SK-N-DZ (cell line): ENCODE results near the gene CCDC14.

RAMPAGE:
- cytosol, long total RNA: no peak
- nucleus, long total RNA: no peak
Observed at GRCh38 chr3:123798485-123798904, 85.6 kb downstream of the MYLK start.

DNA sequence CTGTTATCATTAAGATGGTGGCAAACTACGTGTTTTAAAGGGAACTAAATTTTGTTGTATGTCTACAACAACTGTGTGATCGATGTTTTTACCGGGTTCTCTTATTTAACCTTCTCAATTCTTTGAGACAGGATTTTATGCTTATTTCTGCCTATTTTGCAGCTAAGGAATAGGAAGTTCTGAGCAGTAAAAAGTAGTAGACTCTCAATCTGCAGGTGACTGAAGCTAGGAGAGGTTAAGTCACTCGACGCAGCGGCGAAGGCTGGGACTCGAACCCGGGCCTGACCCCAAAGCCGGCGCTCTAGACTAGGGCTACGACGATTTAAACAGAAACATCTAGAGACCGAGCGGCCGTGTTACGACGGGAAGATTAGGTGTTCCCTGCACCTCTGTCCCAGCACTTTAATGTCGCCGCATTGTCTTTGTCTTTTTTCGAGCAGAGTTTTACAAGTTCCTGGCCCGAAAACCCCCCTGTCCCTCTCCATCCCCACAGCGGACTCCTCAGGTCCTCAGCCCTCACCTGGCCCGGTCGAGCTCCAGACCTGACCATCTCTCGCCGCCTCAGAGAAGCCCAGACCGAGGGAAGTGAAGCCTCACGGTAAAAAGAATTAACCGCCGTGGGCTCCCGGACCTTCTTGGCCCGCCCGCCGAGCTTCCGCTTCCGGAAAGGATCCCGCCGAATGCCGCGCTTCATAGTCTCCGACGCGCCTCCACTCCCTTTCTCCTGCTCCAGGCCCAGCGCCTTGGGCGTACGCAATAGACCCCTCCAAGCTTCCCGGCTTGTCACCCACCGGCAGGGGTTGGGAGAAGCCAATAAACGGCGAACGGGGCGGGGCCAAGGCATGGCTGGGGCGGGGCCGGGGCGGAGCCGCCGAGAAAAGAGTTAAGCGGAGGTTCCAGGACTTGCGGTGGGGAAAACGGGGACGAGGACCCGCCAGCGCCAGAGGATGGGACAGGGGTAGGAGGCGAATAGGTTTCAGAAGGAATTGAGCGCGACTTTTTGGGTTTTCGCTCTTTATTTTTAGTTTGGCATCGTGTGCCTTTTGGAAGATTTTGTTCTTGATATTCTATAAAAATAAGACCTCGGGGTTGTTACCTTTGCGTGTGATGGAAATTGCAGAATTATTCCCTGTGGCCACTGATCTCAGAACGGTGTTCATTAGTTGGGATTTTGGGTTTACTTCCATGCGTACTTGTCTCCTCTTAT lies at the start of gene CCDC14:
TSS of gene CCDC14 (minus strand) at position 606 of the 1,207 bp plus-strand sequence.
RAMPAGE:
- cytosol, long total RNA: no peak
- nucleus, long total RNA: start-site peak on the minus strand centred at position 611 of the sequence, 77 bp wide, 2,016 and 339 reads in 2 replicates

RAMPAGE:
- cytosol, long total RNA: no peak
- nucleus, long total RNA: no peak
Observed at GRCh38 chr3:124599672-124600468, 130.4 kb upstream of the UMPS start.

RAMPAGE:
- cytosol, long total RNA: no peak
- nucleus, long total RNA: no peak
Observed at GRCh38 chr3:124632175-124632897, 97.9 kb upstream of the UMPS start.

DNA sequence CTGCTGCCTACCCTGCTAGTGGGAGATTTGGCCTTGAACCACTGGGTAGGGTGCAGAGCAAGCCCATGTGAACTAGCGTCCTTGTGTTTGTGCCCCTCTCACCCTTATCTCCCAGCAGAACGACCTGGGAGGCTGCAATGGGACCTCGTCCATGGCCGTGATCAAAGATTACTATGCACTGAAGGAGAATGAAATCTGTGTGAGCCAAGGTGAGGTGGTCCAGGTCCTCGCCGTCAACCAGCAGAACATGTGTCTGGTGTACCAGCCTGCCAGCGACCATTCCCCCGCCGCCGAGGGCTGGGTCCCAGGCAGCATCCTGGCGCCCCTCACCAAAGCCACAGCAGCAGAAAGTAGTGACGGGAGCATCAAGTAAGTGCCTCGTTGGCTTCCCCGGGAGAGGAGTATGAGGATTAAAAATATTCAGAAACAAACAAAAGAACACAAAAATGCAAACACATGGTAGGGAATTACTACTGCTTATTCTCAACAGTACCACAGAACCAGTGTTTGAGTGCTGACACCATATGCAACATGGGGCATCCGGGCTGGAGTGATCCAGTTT lies 55.9 kb upstream of the UMPS start:
RAMPAGE:
- cytosol, long total RNA: no peak
- nucleus, long total RNA: no peak

DNA sequence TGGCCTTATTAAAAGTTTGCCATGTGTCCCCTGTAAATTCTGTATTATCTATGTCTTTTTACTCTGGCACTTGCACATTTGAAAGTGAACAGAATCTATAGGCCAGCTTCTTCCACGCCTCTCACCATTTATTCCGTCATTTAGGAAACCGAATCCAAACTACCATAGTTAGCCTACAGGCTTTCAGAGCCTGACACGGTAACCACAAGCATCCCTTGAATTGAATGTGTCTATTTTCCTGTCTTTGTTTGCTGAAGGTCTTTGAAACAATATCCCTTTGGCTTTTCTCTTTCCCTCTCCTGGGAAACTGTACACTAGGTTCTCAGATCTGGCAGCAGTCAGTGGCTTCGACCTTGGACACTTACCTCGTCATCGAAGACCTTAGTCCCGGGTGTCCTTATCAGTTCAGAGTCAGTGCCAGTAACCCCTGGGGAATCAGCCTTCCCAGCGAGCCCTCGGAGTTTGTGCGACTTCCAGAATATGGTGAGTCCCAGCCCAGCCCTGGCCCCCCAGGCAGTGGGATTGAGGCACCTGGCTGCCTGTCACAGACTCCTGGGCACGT lies 30.6 kb upstream of the UMPS start:
RAMPAGE:
- cytosol, long total RNA: no peak
- nucleus, long total RNA: no peak

DNA sequence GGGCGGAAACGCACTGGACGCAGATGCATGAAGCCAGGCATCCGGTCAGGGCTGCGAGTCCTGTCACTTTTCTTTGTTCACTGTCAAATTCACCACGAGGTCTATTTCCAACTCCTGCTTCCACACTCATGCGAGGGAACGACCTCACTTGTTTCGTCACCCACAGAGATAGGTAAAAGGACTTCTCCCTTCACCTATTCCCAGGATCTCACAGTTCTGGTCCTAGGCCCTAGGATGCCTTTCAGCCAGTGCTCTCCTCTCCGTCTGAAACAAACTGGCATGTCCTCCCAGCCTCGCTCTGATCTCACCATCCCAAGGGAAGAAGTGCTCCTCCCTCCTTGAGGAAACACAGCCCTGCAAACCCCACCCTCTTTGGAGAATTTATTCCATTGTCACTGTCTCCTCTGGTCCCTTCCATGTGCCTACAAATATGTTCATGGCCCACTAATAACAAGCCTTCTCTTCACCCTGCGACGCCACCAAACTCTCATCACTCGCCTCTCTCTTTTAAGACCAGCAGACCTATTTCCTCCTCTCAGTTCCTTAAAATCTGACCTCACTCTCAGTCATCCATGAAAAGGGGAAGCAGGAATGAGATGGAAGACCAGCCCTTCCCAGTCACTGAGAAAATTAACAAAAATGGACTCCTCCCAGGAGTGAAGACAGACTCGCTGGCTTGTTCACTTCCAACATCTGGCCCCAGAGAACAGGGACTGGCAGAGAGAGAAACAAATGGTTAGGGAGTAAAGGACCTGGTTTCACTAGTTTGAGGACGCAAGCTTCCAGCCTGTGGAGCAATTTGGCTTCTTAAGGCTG lies 57.6 kb downstream of the ITGB5 start:
RAMPAGE:
- cytosol, long total RNA: no peak
- nucleus, long total RNA: no peak

DNA sequence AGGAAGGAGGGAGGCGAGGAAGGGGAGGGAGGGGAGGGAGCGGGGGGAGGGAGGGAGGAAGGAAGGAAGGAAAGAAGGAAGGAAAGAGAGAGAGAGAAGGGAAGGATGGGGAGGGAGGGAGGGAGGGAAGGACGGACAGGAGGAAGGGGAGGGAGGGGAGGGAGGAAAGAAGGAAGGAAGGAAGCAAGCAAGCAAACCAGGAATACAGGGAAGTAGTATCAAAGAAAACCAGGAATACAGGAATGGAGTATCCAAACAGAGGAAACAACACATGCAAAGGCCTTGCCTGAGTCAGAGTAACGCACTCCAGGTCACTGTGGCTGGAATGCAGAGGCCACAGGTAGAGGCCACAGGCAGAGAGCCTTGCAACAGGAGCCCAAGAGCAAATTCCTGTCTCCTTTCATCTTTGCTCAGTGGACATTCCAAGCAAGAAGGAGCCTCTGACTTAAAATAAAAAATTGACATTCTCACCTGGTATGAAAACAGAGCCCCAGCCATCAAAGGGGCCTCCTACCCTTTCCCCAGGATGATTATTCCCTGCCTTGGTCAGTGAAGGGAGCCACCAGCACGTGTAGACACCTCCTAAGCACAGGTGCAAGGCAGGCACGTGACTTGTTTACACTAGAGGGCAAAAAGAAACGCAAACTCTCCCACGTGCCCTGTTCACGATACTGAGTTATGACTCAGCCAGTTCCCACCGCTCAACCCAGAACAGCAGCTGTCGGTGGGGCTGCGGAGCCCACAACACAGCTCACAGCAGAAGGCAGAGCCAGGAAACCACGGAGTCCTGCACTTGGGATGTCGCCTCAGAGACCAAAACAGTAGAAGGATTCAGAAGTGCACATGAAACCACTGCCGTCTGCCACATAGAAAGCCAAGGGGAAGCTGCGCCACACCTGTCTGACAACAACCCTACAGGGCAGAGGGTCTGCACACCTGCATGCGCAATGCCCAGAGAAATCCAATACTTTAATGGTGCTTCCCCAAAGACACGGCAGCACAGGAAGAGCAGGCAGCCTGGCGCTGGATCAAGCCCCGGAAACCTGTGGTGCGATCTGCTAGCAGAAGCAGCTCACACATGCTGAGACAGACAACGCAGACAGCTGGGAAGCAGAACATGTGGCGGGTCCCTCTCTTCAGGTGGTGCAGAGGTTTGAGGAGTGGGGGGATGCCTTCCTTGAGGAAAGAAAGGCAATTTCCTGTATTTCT lies 52.2 kb downstream of the ITGB5 start:
RAMPAGE:
- cytosol, long total RNA: no peak
- nucleus, long total RNA: no peak

DNA sequence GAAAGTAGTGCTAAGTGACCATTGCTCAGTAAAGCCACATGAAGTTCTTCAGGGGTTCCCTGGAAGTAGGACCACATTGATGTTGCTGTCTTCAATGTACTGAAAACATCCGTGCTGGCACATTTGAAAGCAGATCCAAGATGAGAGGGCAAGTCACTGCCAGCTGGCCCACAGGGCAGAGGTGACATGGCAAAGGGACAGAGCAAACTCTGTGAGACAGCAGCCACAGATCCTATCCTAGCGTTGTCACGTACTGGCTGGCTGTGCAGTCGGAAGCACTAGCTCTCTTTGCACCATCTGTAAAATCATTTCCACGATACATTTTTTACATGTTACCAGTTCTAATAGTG lies 13.8 kb downstream of the MUC13 start:
RAMPAGE:
- cytosol, long total RNA: no peak
- nucleus, long total RNA: no peak

DNA sequence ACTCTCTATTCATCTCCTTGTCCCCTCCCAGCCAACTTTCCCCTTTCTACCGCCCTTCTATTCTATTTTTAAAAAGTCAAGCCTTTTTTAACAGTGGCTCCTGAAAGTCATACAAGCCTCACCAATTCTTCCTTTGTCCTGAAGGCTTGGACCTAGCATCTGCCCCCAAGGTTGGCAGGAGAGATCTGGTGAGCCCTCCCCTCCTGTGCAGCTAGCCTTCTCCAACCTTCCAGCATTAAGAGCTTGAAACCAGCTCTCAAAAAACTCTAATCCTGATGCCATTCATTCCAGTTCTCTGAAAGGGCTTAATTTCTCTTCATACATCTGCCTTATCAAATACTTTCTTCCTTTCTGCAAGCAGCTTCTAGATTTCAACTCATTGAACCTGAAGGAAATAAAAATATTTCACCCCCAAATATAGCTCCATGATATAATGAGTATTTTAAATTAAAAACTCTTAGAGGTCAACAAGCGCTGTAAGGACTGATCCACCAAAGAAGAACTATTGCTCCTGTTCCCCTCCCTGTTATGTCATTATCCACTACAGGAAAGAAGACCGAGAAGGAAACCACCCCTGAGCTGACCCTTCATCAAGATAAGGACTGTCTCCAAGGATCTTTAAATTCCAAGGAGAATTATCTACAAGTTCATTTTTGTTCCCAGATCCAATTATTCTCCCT lies 1.5 kb downstream of the MUC13 start:
RAMPAGE:
- cytosol, long total RNA: no peak
- nucleus, long total RNA: no peak

DNA sequence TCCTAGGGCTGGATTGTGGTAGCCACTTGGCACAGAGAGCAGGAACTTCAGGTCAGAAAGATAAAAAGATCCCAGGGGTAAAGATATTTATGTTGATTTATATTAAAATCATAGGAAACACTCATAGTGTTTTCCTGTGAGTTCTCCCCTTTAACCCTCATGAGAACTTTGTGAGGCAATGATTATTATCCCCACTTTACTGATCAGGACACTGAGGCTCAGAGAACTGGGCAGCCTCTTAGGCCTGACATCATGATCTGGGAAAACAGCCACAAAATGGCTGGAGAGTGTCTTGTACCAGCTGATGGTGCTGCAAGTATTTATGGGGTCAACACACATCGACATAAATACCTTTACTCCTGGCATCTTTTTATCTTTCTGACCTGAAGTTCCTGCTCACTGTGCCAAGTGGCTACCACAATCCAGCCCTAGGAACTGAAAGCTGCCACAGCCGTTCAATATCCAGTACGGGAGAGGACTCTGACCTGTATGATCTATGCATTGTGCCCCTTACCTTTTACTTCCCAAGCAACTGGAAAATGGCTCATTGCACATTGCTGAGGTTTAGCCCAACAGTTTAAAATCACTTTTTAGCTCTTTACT lies 29.2 kb upstream of the MUC13 start:
RAMPAGE:
- cytosol, long total RNA: no peak
- nucleus, long total RNA: no peak

DNA sequence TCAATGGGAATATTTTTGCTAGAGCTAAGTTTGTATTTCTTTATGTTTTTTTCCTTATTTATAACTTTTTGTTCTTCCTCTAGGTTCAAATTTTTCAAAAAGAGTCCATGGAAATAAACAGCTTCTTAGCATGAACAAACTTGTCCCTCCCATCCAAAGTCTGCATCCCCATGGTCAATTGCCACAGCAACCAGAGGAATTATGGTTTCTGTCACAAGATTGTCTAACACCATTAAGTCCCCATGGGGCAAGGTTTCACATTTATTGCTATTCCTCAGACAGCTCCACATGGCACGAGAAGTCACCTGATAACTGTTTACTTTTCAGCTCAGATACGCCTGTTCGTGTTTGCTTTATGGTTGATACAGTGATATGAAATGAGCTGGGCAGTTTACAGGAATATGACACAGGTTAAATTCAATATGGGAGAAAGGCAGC lies 37.9 kb upstream of the MUC13 start:
RAMPAGE:
- cytosol, long total RNA: no peak
- nucleus, long total RNA: no peak

RAMPAGE:
- cytosol, long total RNA: no peak
- nucleus, long total RNA: no peak
Observed at GRCh38 chr3:125055216-125055942, 418 bp downstream of the HEG1 start.

GRCh38 chr3:125095123-125096087 lies 39.6 kb upstream of the HEG1 start:
RAMPAGE:
- cytosol, long total RNA: no peak
- nucleus, long total RNA: no peak

DNA sequence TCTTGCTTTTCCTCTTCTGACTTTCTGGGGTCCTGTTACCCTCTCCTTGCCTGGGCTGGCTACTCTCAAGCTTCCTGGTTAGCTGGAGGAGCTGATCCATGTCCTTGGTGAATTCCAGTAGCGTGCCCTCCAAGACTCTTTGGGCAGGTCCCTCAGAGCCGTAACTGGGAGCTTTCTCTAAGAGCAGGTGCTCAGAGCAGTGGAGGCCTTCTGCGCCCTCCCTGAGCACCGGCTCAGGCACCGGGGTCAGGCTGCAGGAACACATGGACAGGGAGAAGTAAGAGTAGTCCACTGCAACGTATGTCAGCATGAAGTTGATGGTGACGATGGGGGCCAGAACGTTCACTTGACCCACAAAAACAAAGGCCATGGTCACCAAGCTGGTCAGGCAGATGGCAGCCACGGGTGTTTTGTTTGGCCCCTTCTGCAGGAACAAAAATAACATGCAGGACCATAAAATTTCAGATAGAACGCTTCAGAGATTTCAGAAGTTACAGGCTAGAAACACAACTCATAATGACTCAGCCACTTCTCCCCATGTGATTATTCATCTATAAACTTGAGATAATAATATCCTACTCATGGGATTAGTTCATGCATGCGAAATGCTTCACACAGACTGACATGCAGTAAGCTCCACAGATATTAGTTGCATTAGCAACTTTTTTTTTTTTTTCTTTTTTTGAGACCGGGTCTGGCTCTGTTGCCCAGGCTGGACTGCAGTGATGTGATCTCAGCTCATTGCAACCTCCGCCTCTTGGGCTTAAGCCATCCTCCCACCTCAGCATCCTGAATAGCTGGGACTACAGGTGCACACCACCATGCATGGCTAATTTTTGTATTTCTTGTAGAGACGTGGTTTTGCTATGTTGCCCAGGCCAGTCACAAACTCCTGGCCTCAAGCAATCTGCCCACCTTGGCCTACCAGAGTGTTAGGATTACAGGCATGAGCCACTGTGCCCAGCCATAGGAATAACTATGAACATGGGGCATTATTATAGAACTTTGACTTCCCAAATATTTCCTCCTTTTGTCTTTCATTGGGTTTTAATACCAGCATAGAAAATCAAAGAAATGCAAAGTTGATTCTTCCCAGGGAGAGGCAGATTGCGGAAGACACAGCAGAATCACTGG lies 52.3 kb upstream of the HEG1 start:
RAMPAGE:
- cytosol, long total RNA: no peak
- nucleus, long total RNA: no peak

GRCh38 chr3:125124758-125125074 lies 68.9 kb upstream of the HEG1 start:
RAMPAGE:
- cytosol, long total RNA: no peak
- nucleus, long total RNA: no peak

DNA sequence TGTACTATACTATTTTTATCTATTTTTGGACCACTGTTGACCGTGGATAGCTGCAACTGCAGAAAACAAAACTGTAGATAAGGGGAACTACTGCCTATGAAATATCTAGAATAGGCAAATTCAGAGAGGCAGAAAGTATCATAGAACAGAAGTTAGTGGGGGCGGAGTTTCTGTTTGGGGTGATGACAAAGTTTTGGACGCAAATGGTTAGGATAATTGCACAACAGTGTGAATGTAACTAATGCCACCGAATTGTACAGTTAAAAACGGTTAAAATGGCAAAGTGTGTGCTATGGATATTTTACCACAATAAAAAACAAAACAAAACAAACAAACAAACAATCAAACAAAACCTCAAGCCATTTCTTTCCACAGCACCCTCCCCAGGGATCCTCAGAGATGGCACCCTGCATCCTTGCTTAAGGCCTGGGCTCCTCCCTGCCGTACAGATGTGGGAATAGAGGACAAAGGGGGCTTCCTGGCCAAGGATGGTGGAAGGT lies 66.4 kb downstream of the SLC12A8 start:
RAMPAGE:
- cytosol, long total RNA: no peak
- nucleus, long total RNA: no peak

GRCh38 chr3:125154630-125155185 lies 57.8 kb downstream of the SLC12A8 start:
RAMPAGE:
- cytosol, long total RNA: no peak
- nucleus, long total RNA: no peak

DNA sequence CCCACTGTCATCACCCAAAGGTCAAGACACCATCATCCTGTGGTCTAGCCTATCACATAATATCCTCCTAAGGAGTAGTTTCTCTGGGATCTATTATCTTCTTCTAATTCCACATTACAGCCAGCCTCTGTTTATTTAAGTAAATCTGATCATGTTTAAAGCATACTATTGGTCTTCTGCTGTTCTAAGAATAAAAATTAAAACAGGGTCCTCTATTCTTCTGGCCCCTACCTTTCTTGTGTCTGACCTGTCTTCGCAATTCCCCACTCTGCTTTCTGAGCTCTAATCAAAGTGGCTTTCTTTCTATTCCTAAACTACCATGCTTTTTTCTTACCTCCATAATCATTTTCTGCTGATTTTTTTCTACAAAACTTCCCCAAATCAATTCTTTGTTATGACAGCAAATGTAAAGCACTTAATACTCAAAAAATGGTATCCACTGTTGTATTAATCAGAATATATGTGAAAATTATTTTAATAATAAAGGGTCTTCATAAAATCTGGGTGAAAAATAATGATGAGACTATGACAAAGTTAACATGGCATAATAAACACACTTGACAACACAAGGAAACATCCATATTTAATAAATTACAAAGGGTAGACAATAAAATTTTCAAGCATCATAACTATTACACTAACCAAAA lies 33.3 kb upstream of the SLC12A8 start:
RAMPAGE:
- cytosol, long total RNA: no peak
- nucleus, long total RNA: no peak

DNA sequence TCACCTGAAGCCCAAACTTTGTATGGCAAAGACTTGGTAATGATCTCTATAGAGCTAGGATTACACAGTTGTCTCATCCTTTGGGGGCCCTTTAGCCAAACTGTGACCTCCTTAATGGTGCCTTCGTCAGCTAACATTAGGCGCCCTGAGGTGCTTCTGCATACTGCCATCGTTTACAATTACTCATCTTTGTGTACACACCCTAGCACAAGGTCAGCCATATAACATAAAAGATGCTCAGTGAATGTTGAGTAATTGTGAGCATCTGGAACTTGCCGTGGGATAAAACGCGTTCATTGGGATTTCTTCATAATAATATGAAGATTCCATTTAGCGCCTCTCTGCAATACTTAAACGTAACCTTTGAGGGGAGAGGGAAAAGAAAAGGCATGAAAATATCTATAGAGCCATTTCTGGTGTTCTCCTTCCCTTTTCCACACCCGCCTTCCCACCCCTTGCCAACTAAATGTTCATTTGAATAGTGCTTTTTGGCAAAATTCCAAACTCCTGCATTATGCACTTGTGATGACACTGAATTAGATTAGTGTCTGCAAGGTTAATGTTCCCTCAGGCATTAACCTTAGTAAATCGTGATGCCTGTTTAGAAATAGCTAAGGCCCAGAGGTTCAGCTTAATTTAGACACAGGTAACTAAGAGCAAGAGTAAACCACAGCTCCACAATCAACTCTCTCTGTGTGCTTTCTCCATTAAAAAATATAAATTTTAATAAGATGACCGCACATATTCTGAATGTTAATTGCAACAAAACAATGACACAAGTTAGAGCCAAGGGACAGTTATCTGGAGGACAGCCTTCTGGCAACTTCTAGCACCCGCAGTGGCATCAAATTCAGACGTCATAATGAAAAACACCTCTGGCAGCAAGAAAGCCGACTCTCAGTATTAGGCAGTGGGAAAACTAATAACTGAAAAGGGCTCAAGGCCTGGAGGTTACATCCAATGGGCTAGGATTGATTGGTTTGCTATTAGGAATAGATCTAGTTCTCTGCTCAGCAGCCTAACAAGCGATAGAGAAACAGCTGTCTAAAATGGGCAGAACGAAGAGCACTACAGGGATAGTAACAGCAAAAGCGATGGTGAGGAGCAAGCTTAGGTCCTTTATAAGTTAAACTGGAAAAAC lies 1.2 kb upstream of the ZNF148 start:
RAMPAGE:
- cytosol, long total RNA: no peak
- nucleus, long total RNA: no peak